ENCODE results near the genes ANKDD1B and F2RL2.

DNA sequence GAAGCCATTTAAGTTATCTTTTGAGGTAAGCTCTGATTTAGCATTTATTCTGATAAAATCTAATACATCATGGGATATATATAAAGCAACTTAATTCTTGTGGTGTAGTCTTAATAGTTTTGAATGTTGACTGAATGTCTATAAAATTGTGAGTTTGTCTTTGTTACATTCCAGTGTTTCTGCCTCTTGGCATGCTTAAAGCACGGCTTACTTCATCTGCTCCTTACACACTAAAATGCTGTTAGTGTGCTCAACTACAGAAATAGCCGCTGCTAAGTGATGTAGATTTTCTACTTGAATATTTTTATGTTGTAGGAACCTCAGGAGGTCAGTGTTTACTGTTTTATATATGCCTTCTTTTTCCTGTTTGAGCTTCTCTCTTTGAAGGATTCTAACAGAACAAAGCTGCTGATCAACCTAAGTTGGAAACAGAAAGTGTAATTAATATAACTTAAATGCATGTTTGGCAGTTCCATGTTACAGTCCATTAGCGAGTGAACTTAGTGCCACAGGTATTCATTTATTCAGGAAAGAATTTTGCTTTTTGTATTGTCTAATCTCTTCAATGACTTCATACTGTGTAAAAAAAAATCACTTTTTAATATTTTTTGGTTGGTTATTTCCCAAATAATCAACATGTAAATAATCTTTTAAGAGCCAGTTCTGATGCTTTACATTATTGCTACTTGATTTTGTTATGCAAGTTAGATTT is 44.2 kb upstream of the FCHO2 start:
- PRO-cap, result no peak

DNA sequence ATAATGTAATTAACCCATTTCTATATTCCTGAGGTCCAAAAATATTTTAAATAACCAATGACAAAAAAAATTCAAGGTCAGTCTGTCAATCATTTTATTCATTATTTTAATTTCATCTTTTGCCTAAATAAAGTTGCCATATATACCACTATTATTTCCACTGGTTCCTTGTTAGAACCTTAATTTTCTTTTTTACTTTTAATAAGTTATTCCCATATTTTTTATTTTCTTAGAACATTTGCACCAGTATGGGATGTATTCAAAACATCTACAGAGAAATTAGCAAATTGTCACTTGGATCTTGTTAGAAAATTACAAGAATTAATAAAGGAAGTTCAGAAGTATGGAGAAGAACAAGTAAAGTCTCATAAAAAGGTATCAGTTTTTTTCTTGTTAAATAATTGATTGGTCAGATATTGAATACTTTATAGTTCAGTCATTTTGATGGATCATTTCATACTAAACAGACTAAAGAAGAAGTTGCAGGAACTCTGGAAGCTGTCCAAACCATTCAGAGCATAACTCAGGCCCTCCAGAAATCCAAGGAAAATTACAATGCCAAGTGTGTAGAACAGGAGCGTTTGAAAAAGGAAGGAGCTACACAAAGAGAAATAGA is 34.5 kb downstream of the FCHO2 start:
- PRO-cap, result no peak

DNA sequence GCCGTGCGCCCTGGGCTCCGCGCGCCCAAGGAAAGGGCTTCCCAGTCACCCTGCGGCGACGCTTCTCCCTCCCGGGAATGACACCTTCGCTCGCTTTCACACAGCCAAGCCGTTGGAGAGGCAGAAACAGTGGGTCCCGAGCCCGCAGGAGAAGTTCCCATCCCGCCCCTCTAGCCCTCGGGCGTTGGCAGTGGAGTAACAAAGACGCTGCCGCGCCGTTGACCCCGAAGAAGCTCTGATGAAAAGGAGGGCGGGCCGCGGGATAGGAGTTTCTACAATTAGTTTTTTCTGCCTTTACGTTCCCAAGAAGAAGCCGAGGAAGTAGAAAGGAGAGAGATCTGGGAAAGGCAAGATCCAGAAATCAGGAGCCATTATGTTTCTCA is 126.2 kb downstream of the TMEM174 start:
- PRO-cap, result no peak

GRCh38 chr5:73303221-73303495 is 130.2 kb downstream of the TMEM174 start:
- PRO-cap, result no peak

DNA sequence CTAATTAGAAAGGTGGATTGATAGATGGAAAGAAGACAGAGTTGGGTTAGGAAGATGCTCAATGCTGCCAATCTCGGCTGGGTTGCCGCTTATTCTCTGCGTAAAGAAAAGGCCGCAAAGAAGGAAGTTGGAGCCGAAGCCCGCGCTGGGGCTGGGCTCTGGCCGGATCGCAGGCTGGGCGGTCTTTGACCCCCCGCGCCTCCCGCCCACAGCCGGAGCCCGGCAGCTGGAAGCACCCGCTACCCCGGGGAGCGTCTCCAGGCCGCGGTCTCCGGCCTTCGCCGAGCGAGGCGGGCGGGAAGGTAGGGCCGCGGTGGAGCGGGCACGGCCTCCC is 12.1 kb downstream of the FOXD1 start:
- PRO-cap, result no peak

- PRO-cap, result no peak
These were observed 2.8 kb upstream of the FOXD1 start for GRCh38 chr5:73451364-73451870.

DNA sequence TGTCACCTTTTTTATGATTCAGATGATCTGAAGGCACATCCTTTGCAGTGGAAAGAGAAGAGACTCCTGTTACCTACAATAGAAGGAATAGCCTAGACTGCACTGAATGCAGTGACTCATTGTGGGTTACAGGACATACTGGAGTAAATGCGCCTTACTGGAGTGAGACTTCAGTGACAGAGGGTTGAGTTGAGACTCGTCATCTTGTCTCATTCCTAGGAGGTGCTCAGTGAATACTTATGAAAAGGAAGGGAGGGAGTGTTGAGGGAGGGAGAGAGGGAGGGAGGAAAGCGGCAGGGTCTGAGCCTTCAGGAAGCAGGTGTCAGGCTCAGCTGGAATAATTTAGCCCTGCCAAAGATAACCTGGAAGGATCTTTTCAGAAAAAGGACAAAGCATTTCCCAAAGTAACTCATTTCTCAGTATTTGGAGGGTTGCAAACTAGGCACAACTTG is 25.2 kb downstream of the ANKRA2 start:
- PRO-cap, result bidirectional peak, plus-strand start at position 119 of the sequence, minus-strand start at position 137 of the sequence

DNA sequence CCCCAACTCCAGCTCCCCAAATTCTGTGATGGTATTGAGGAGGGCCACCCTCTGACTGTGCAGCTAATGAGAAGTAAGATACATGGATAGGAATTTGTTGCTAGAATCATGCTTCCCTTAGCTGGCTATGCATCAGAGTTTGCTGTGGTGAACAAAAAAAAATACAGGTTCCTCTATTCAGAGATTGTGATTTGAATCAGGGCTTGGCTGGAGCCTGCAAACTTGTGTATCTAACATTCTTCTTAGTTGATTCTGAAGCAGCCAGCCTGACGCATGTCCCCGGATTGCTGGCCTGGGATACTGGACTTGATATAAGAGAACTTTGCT is 292.7 kb downstream of the ARHGEF28 start:
- PRO-cap, result no peak

DNA sequence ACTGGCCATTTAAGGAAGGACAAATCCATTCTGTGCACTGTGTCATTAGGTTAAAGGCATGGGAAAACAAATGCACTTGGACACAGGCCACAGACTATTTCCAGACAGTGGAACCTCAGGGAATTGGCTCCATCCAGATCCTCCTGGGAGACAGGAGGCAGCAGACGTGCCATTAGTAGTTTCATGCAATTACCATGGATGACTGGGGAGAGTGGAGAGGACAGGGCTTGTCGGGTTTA is 454.9 kb downstream of the ENC1 start:
- PRO-cap, result no peak

DNA sequence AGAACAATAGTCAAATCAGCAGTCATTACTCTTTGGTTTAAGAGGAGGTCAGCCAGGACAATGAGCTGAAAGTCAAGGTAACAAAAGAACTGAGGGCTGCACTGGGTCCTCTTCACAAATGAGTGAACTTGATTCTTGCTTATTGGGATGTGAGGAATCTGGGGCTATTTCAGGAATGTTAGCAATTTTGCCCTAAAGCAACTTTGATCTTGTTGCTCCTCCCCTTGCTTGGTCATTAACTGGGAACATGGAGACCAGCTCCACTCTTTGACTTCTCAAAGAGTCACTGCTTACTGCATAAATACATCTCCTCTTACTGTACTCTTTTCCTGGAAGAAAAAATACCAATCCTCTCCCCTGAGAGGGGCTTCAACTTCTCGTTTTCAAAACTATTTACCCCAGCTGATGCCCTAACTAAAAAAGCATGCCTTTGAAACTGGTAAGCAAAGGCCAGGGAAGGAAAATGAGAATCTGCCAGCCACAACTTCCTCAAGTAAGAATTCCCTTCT is 368.4 kb downstream of the ENC1 start:
- PRO-cap, result no peak

DNA sequence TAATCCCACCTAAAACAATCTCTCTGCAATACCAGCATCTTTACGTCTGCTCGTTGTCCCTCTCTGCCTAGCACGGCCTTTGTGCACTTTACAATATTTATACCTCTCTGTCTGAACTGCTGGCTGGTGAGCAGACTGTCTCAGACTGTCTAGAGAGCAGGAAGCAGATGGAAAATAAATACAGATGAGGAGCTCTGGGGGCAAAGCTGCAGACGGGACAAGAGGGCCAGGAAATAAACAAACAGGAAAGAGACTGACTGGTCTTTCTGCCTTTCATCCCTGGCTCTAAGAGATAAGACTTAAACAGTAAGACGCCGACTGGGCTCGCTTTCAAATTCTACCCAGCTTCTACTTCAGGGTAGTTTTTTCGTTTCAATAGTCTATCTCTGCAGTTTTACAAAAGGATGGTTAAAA is 224.8 kb downstream of the ENC1 start:
- PRO-cap, result no peak

DNA sequence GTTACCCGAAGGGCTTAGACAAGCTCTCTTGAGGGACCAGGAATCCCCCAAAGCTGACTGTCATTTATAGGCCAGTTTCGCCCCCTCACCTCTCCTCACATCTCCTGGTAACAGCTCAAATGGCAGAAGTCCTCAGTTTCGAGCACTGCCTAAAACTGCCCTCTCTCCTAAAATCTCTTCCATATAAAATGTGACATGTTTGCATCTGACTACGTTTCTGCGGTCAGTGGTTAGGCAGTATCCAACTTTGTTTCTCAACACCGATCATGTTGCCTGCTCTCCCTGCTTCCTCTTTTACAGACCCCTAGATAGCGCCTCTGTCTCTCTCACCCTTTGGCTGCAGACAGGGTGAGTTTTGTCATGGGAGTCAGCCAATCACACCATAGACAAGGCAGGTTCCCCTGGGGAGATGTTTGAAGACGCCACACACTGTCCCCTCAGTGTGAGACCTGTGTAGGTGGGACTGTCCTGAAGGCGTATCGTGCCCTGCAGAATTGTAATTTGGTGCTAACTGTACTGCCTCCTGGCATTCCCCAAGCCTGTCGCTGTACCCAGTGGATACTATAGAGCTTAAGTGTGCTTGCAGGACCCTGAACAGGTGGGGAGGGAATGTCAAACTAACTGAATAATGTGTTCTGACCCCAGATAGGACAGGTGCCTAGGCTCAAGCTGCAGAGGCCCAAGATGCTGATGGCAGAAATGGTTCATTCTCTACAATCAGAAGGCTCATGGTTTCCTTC is 1.0 kb downstream of the HEXB start:
- PRO-cap, result no peak

- PRO-cap, result no peak
These were observed 50.5 kb upstream of the FAM169A start for GRCh38 chr5:74916618-74917122.

DNA sequence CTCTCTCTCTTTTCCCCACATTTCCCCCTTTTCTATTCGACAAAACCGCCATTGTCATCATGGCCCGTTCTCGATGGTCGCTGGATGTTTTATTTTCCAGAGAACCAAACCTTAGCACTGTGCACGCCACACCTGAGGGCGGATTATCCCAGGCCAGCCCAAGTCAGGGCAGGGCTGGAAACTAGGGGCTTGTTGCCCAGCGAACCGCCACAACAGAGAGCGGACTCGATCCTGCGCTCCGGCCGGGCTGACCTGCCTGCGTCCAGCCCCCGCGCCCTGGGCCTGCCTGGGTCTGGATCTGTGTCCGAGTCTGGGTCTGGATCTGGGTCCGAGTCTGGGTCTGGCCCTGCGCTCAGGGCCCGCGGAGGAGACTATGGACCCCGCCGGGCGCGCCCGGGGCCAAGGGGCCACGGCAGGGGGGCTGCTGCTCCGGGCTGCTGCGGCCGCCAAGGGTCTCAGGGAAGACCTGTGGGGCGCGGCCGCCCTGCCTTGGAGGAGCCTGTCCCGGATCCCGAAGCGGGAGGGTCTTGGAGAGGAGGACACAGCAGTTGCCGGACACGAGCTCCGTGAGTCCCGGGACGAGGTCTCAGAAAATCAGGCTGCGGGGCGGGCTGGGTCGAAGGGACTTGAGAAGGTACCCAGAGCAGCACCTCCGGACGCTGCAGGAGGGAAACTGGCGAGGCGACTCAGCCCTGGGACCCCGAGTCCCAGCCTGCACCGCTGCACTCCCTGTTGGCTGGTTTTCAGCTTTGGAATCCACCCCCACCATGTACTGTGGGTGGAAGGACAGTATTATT is at the start of gene ANKDD1B:
Gene ANKDD1B, plus strand, starts transcription at position 192 of the 797 bp plus-strand sequence.
- PRO-cap, result bidirectional peak, plus-strand start at position 222 of the sequence, minus-strand start at position 165 of the sequence; unidirectional peak, minus-strand start at position 665 of the sequence

DNA sequence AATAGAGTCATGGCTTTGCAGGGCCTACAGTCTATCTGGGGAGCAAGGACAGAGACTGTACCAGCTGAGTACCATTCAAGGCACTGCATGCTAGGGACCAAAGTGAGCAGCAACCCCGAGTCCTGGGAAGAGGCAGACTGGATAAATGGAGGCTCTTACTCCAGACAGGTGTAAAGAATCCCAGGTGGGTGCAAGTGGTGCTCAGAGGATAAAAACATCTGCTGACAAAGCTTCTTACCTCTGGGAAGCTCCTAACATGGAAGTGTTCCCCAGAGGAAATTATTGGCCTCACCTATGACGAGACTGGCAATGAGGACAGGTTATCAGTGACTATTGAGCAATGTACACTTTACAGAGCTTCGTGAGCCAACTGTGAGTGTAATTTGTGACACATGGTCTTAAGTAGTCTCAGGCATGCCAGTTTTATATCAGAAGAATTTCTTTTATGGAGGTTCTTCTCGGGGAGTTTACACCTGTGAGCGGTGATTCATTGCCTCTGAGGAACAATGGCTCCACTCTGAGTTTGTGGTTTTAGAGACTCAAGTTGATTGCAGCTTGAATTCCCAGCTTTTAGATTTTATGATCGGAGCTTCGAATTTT is 11.2 kb downstream of the ANKDD1B start:
- PRO-cap, result no peak

GRCh38 chr5:75668576-75669790 is 48.3 kb downstream of the POC5 start:
- PRO-cap, result no peak

- PRO-cap, result no peak
These were observed 21.3 kb downstream of the POC5 start for GRCh38 chr5:75695967-75696270.

GRCh38 chr5:76337929-76338618 is 65.0 kb upstream of the IQGAP2 start:
- PRO-cap, result no peak

- PRO-cap, result no peak
These were observed 58.4 kb downstream of the IQGAP2 start for GRCh38 chr5:76461425-76461908.

DNA sequence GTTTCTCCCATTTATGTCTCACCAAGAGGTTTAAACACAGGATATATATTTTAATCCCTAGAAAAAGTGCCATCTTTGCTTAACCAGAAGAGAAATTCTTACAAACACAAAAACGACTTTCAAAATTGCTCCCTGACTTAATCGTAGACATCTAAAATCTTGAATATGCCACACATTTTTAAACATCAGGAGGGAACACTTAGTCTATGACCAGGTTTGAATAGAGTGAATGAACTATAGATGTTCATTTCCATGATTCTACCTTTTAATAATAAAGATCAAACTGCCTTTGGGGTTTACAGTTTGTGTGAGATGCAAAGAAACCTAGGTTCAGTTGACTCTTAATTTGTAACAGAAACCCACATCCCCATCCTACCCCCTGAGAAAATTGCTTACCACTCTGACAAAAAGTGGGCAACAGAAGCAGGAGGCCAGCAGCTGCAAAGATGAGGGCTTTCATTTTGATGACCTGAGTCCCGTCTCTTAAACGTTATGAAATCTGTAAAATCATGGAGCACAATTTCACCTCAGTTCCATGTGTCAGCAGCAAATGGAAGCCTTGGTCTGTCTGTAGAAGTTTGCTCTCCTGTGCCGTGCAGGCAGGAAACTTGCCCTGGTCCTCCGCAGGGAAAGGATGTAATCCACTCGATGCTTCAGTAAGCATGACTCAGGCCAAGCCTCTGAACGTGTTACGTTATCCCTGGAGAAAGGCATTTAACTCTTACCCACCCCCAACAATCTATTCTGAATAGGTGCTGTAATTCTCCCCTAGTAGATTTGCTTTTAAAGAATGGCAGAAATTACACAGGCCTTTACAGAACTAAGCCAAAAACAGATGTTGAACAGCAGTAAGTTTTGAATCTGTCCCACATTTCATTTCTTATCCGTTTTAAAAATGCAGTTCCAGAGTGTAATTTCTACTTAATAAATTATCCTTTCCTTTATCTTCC is at the start of gene F2RL2:
Gene F2RL2, minus strand, starts transcription at position 633 of the 950 bp plus-strand sequence.
- PRO-cap, result no peak

All from fallopian tube (tissue), 1 donor.